ENCODE measurements around a stretch of chr9.

GRCh38 chr9:129173560-129174397, 4.3 kb downstream of the IER5L start:
- PRO-cap = bidirectional peak, plus-strand start at chr9:129174313, minus-strand start at chr9:129174151

DNA sequence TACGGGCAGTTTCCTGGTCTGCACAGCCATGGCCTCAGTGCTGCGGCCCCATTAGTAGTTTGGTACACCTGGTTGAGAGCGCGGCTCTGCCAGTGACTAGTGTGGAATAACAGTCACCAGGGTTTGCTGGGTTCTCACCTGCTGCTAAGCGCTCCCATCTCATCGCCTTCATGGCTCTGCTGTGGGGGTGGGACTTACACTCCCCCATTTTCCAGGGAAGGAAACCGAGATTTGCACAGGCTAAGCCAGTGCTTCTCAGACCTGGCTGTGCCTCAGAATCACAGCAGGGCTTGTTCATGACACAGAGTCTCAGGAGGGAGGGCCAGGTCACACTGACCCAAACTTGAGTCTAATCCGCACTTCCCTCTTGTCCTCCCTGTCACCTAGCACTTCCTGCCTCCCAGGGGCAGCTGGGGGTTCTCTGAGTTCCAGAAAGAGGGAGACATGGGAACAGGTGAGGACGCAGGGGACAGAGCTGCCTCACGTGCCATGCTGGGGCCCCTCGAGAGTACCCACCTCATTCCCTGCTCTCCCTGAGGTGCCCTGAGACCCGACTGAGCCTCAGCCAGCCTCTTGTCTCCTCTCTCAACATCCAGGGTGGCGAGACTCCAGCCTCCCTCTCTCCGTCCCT, 15.6 kb upstream of the IER5L start:
- PRO-cap = no peak

GRCh38 chr9:129235701-129236524, 57.9 kb upstream of the IER5L start:
- PRO-cap = unidirectional peak, plus-strand start at chr9:129236136

DNA sequence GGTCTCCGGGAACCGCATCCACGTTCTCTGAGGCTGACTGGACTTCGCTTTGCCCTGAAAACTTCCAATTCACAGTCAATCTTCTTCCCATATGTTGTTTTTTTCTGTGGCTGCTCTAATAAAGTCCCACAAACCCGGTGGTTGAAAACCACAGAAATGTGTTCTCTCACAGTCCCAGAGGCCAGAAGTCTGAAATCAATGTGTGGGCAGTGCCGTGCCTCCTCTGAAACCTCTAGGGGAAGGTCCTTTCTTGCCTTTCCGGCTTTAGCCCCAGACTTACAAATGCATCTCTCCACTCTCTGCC, 93.0 kb upstream of the IER5L start:
- PRO-cap = no peak

DNA sequence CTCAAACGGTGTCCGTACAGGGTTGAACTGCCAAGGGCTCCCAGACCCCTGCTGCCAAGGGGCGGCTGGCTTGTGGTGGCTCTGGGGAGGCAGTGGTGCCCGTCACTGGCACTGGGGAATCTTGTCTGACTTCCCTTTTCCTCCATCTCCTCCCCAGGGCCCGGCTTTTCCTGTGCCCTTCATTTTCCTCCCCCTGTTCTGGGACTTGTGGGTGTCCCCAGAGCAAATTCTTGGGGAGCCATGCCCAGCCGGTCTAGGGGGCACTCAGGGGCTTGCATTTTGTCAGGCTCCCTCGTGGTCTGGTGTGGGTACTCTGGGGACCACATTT, 105.1 kb upstream of the IER5L start:
- PRO-cap = no peak

DNA sequence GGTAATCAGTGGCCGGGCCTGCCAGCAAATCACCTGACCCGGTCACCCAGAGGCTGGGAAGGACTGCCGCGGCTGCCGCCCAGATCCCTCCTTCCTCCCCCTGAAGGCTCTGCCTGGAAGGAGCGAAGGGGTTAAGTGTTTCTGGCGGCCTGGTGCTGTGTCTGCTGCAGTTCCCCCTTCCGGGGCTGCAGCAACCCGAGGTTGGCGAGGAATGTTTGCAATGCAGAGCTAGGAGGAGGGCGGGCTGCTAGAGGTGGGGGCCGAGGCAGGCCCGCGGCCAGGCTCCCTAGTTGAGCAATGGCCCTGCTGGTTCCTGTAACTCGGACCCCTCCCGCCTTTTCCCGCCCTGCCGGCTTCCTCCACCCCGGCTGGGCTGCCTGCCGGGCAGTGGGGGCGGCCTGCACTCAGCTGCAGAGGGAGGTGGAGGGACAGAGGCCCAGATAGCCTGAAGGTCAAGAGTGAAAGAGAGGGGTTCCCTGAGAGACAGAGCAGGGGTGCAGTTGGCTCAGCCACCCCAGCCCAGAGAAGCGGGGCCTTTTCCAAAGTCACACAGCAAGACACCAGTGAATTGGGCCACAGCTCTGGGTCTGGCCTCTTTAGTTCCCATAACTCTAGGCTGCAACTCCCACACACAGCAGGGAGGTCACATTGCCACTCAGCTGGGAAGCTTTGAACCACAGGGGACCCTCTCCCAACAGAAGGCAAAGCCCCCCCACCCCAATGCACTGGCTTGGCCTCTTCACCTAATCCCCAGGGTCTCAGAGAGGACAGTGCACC, 156.4 kb upstream of the IER5L start:
- PRO-cap = bidirectional peak, plus-strand start at position 49 of the sequence, minus-strand start outside the sequence; bidirectional peak, plus-strand start at position 362 of the sequence, minus-strand start at position 187 of the sequence

DNA sequence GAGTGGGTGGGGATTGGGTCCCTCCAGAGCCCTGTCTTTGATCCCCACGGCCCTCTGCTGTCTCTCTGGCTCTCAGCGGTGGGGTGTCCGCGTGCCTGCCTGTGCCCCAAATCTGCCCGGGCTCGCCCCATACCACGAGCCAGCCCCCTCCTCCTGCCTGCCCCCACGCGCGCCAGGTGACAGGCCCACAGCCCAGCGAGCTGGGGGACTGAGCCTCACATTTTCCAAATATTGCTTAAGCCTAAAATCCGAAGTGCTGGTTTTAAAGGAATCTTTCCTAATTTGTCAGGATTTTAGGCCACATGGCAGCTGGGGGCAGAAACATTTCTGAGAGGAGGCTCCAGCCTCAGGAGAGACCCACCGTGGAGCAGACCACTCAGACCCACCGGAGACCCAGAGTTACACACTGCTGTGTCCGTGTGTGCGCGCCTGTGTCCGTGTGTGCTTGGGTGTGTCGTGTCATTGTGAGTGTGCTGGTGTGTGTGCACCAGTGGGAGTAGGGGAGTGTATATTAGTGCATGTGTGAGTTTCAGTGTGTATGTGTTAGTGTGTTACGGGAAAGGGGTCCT, 159.5 kb upstream of the IER5L start:
- PRO-cap = no peak

GRCh38 chr9:129341480-129341951, 163.5 kb upstream of the IER5L start:
- PRO-cap = no peak

DNA sequence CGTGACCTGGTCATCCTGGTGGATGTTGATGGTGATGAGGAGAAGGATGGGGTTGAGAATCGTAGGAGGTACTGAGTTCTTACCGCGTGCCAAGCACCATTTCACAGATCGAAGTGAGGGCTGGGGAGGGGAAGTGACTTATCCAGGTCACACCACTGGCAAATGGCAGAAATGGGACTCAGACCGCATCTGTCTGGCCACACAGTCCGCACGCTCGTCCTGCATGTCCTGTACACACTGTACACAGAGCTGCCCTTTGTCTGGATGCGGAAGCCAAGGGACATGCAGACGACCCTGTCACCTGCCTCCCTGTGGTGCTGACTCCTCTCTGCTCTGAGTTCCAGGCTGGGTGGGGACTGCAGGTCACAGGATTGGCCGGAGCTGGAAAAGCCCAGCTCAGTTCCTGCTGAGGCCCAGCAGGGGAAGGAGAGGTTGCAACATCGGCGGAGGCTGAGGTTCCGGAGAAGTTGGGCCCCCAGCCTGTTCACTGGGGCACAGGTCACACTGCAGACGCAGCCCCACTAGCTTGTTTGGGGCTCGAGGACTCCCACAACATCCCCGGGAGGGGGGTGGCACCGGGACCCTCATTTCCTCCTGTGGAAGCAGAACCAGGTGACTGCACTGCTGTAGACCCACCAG, 165.7 kb upstream of the IER5L start:
- PRO-cap = bidirectional peak, plus-strand start at position 399 of the sequence, minus-strand start at position 115 of the sequence

DNA sequence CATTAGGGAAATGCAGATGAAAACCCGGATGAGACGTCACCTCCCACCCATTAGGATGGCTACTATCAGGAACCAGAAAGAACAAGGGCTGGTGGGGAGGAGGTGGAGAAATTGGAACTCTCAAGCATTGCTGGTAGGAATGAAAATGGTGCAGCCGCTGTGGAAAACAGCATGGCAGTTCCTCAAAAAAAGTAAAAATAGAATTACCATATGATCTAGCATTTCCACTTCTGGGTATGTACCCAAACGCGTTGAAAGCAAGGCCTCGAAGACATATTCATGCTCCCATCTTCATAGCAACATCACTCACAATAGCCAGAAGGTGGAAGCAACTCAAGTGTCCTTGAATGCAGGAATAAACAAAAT, 166.6 kb upstream of the IER5L start:
- PRO-cap = no peak

GRCh38 chr9:129406145-129406797, 214.6 kb downstream of the C9orf50 start:
- PRO-cap = bidirectional peak, plus-strand start at chr9:129406609, minus-strand start at chr9:129406515

- PRO-cap = no peak
Measured at GRCh38 chr9:129447068-129447728, 173.7 kb downstream of the C9orf50 start.

GRCh38 chr9:129464819-129465556, 155.9 kb downstream of the C9orf50 start:
- PRO-cap = no peak

- PRO-cap = bidirectional peak, plus-strand start at chr9:129487028, minus-strand start at chr9:129486829
Measured at GRCh38 chr9:129486647-129487300, 134.1 kb downstream of the C9orf50 start.

GRCh38 chr9:129493118-129493904, 127.6 kb downstream of the C9orf50 start:
- PRO-cap = no peak

DNA sequence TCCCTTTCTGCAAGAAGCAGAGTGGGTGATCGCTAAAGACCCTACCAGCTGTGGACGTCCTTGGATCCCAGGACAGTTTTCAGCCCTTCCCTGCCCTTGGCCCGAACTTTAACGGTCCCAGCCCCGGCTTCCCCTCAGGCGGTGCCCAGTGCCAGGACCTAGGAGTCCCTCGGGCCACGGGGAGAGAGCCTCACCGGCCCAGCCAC, 124.7 kb downstream of the C9orf50 start:
- PRO-cap = no peak

- PRO-cap = bidirectional peak, plus-strand start at chr9:129497641, minus-strand start at chr9:129497325
Measured at GRCh38 chr9:129497564-129498797, 122.9 kb downstream of the C9orf50 start.

DNA sequence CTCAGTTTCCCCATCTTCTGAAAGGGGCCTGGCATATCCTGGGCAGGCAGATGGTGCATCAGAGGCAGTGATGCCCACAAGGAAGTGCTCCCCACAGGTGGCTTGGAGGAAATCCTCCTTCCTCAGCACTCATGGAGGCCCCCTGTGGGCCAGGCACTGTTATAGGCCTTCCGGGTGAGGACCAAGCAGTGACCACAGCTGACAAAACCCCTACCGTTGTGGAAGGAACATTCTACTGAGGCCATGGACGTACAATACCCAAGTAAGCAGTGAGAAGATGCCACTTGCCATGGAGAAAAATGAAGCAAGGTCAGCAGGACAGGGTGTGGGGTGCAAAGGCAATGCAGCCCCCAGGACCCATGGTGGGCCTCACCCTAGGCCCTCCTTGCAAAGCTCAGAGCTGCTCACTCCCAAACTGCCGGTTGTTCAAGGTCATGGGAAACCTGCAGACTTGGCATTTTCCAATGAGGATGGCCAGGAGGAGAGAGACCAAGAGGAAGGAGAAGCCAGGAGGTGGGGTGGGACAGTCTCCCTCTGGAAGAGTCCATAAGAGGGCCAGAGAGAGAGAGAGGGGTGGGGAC, 51.2 kb downstream of the C9orf50 start:
- PRO-cap = no peak

DNA sequence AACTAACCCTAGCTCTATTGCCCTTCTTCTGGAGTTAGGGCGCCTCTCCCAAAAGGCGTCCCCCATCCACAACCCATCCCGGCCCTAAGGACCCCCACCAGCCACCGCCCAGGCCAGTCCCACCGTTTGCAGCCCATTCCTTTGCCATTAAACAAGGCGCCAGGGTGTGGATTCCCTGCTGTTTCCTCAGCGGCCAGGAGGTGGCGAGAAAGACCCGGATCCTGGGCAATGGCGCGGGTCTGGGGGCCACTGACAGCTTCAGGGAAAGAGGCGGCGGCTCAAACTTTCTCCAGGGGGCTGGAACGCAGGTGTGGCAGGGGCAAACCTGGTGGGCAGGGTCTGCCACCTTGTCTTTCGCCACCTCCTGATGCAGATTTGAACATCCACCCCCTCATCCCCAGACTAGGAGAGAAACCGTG, 9.8 kb downstream of the C9orf50 start:
- PRO-cap = no peak

DNA sequence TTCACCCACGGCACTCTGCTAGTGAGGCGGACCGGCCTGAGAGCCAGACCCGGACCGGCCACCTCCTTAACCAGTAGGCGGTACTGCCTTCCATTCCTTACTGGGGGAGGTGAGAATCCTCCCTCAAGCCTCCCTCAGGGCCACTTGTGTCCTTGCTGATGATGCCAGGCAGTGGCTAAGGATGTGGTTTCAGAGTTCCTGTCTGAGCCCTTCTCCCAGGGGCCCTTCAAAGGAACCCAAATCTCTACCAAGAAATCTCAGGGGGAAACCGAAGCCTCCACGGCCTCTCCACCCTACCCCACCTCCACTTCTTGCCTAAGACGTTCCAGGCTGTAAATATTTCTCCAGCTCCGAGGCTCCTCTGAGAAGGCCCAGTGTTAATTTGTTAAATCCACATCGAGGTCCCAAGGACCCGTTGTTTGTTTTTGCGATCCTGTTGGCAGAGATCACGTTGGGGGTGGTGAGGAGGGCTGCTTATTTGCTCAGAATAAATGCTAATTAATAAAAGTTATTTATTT, 41.0 kb downstream of the PTGES start:
- PRO-cap = no peak

All from mucosa of descending colon (tissue), 1 donor.